Bronchial epithelial cell (primary cell): ENCODE data around the gene SLC51A.

DNA sequence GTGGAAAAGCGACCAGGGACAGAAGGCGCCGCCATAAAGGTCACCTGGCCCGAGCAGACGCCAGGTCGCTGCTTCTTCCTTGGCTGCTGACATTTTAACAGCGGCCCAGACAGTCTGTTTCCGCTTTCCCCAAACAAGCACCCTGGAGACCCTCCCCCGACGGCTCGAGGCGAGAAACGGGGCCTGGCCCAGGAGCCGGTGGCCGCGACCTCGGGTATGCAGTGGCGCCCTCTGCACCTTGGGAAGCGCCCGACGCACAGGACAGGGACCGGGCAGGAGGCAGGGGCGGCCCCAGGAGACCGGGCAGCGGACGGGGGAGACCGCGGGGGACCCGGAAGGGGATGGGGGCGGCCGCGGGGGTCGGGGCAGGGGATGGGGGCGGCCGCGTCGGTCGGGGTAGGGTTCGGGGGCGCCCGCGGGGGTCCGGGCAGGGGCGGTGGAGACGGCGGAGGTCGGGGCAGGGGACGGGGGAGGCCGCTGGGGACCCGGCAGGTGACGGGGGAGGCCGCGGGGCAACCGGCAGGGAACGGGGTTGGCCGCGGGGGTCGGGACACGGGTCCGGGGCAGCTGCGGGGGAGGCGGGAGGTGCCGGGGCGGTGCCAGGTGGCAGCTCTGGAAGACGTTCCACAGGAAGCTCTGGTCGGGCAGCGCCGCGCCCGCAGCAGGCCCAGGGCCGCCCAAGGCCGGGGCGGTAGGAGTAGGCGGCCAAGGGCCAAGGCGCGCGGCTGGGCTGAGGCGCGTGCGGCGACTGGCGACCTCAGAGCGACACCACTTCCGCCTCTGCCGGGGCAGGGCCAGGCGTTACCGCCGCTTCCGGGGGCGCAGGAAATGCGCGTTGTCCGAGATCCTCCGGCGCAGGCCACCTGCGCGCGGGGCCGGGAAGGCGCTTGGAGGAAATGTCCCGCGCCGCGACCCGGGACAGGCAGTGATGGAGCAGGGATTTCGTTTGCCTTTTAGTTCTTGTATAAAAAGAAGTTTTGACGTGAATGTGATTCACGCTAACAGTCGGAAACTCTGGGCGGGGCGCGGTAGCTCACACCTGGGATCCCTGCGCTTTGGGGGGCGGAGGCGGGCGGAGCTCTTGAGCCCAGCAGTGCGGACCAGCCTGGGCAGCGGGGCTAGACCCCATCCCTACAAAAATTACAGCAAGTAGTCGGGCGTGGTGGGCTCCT is 45.8 kb upstream of the TNK2 start:
- RRBS, 2 experiments, result 0% methylated on average over 4 of the region's 120 CpGs

- RRBS, 2 experiments, result no CpG with 5 or more reads among the region's 14 CpGs
Observed at GRCh38 chr3:195961402-195961862, 53.1 kb upstream of the TNK2 start.

GRCh38 chr3:195962374-195962640 is 54.0 kb upstream of the TNK2 start:
- RRBS, 2 experiments, result no CpG with 5 or more reads among the region's 6 CpGs

DNA sequence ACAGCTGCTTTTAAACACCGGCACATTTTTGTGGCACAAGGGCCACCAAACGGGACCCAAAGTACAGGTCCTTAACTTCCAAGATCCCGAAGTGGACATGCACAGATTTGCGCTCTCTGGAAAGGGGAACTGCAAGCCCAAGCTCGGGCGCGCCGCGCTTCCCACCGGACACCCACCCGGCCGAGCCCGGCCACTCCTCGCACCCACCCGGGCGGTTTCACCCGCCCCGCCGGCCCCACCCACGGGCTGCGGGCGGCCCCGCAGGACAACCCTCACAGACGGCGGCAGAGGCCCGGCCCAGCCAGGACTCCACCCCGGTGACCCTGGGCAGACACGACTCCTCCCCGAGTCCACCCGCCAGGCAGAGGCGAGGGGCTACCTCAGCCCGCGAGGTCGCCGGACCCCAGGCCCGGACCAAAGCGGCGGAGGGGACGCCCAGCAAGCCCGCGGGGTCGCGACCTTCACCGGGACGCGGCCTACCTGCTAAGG is 81.2 kb upstream of the TNK2 start:
- RRBS, 2 experiments, result no CpG with 5 or more reads among the region's 46 CpGs

GRCh38 chr3:196054944-196055988 is 26.6 kb downstream of the TFRC start:
- RRBS, 2 experiments, result no CpG with 5 or more reads among the region's 19 CpGs

GRCh38 chr3:196057663-196058617 is 23.9 kb downstream of the TFRC start:
- RRBS, 2 experiments, result no CpG with 5 or more reads among the region's 5 CpGs

GRCh38 chr3:196138419-196138805 is 56.5 kb upstream of the TFRC start:
- RRBS, 2 experiments, result no CpG with 5 or more reads among the region's 5 CpGs

GRCh38 chr3:196216082-196217115 is at the start of gene SLC51A:
Gene SLC51A, plus strand, starts transcription at chr3:196216534.
- RRBS, 2 experiments, result 4 to 6% methylated on average over 13 to 15 of the region's 43 CpGs

- RRBS, 2 experiments, result no CpG with 5 or more reads among the region's 67 CpGs
Observed at GRCh38 chr3:196243772-196244634, 27.7 kb downstream of the SLC51A start.

DNA sequence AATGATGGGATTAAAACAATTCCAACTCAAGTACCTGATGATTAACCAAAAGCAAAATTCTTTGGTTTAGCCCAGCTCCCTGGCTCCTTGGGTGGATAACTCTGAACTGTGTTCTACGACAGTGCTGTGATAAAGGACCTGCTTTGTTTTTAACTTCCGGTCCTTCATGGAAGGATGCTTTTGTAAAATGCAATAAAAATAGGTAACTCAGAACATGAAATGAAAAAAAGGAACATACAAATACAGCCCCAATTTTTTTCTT is 4.7 kb upstream of the PCYT1A start:
- RRBS, 2 experiments, result no CpG with 5 or more reads among the region's 2 CpGs

- RRBS, 2 experiments, result no CpG with 5 or more reads among the region's 2 CpGs
Observed at GRCh38 chr3:196502707-196502821, 1.0 kb downstream of the RNF168 start.

- RRBS, 2 experiments, result no CpG with 5 or more reads among the region's 11 CpGs
Observed at GRCh38 chr3:196667146-196667630, 27.7 kb downstream of the NRROS start.

GRCh38 chr3:196930878-196931552 is 11.3 kb downstream of the NCBP2 start:
- RRBS, 2 experiments, result no CpG with 5 or more reads among the region's 6 CpGs

GRCh38 chr3:196962753-196963149 is 5.9 kb downstream of the PIGZ start:
- RRBS, 2 experiments, result no CpG with 5 or more reads among the region's 8 CpGs

DNA sequence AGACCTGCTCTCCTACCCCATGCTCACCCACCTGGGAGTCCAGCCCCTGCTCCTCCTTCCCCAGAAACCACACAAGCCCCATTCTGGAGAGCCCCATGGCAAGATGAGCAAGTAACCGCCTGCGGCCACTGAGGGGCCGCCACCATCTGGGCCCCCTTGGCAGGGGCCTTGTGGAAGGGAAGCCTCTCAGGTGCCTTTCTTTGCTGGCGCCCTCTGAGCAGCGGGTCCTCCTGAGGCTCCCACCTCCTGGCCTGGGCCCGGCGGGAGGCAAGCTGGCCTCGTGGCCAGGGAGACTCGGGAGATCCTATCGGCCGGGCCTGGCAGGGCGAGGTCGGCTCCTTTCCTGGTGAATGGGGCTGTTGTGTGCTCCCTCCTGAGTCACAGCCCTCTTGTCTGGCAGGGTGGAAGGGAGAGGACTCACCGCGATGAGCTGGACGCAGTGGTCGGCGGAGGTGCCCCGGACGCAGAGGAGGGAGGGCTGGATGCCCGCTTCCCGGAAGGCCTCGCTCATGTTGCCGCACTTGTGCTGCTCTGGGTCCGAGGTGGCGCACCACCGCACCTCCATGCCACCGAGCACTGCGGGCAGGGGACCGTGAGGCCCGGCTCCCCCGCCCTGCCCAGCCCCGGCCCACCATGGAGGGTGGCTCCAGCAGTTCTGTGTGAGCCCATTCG is 2.1 kb downstream of the MELTF start:
- RRBS, 2 experiments, result 76 to 83% methylated on average over 13 of the region's 34 CpGs

DNA sequence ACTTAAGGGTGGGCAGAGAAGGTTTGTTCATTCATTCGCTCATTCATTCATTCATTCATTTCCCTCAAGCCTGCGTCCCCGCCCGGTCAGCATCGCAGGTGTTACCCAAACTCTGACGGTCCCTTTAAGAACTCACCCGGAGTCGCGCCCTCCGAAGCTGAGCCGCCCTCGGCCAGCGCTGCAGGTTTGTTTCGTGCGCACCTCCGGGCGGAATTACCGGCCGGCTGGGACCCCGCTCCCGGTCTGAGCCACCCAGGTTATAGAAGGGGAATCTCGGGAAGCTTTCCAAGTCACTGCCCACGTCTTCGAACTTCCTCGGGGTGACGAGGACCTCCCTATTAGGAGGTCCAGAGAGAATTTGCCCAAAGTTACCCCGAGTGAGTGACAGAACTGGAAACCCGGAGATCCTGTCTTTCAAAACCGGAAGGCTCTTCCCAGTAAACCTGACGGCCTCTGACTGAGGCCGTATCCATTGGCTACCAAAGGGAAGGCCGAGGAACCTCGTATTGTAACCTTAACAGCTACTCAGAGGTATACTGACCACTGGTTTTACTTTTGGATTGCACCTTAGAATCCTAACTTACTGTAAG is 592 bp upstream of the DLG1 start:
- RRBS, 2 experiments, result under 1 to 1% methylated on average over 11 of the region's 33 CpGs

DNA sequence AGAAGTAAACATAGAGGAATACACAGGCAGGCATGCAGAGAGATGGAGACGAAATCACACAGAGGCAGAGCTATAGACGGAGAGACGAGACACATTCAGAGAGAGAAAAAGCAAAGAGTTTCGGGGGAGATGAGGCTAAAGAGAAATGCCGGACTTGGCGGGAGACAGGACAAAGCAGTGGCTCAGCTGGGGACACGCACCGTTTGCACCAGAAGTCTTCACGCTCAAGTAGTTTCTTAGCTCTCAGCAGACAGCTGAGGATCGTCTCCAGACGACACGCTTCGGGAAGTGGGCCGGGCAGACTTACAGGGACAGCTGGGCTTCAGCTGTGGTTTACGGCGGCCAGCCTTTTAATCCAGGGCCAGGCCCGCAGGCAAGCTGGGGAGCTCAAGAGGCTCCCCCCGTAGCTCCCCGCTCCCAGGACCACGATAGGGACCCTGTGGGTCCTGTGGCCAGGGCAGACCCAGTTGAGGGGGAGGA is 56.2 kb upstream of the DLG1 start:
- RRBS, 2 experiments, result no CpG with 5 or more reads among the region's 20 CpGs

DNA sequence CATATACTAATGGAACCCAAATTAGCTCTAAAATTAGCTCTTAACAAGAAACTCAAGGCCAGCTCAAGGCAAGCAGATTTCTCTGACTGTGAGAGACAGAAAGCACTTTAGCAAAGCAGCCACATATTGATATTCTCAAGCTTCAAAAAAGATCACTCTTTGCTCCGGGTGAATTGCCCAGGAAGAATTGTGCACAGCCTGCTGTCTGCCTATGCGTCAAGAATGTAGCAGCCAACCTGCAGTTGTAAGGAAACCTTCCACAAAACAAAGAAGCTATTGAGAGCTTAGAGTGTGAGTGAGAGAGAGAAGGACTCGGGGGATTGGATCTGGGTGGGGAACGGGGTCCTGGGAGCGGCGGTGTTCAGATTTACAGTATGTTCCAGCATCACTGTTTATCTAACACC is 88.5 kb downstream of the BDH1 start:
- RRBS, 2 experiments, result no CpG with 5 or more reads among the region's 6 CpGs

GRCh38 chr3:197541849-197542370 is 13.9 kb downstream of the BDH1 start:
- RRBS, 2 experiments, result no CpG with 5 or more reads among the region's 9 CpGs

GRCh38 chr3:197542665-197543057 is 13.1 kb downstream of the BDH1 start:
- RRBS, 2 experiments, result no CpG with 5 or more reads among the region's 16 CpGs